ENCODE data around the genes RSBN1, BCL2L15, DENND2C and CASQ2.

GRCh38 chr1:113457710-113458248 lies 67.5 kb downstream of the MAGI3 start:
- PRO-cap, result no peak

DNA sequence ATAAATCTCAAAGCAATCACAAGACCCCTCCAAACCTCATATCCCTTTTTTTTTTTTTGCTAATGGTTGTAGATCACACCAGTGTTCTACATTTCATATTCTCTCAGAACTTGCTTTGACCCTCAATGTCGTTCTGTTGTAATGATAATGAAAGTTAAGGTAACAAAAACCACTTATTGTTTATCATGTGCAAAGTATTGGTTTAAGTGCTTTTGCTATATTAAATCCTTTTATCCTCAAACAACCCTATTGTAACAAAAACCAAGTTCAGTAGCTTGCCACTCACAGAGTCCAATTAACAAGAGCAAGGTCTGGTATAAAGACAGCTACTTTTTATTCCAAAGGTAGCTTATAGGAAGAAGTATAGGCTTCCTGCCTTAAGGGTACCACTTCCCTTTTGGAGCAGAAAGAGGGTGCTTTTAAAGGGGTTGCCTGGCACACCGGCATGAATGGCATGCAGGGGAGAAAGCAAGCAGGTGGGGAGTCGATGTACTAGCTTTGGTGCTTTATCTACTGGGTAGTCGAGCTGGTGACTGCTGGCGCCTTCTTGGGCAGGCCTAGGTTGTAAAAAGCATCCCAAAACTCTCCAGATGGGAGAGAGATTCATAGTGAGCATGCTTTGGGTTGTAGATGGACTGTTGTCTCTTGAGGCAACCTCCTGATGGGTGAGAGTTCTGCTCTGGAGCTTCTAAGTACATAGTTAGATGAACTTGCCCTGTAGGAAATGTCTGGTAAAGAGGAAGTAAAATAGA lies 116.2 kb downstream of the MAGI3 start:
- PRO-cap, result no peak

DNA sequence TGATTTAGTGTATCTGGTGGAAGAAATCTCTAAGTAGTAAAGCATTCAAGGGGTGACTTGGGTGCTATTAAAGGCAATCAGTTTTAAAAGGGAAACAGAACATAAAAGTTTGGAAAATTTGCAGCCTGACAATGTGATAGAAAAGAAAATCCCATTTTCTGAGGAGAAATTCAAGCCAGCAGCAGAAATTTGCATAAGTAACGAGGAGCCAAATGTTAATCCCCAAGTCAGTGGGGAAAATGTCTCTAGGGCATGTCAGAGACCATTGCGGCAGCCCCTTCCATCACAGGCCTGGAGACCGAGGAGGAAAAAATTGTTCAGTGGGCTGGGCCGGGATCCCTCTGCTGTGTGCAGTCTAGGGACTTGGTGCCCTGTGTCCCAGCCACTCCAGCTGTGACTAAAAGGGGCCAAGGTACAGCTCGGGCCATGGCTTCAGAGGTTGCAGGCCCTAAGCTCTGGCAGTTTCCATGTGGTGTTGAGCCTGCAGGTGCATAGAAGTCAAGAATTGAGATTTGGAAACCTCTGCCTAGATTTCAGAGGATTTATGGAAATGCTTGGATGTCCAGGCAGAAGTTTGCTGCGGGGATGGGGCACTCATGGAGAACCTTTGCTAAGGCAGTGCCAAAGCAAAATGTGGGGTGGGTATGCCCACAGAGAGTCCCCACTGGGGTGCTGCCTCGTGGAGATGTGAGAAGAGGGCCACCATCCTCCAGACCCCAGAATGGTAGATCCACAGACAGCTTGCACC lies 133.5 kb downstream of the MAGI3 start:
- PRO-cap, result no peak

GRCh38 chr1:113587834-113588505 lies 171.3 kb downstream of the PHTF1 start:
- PRO-cap, result no peak

DNA sequence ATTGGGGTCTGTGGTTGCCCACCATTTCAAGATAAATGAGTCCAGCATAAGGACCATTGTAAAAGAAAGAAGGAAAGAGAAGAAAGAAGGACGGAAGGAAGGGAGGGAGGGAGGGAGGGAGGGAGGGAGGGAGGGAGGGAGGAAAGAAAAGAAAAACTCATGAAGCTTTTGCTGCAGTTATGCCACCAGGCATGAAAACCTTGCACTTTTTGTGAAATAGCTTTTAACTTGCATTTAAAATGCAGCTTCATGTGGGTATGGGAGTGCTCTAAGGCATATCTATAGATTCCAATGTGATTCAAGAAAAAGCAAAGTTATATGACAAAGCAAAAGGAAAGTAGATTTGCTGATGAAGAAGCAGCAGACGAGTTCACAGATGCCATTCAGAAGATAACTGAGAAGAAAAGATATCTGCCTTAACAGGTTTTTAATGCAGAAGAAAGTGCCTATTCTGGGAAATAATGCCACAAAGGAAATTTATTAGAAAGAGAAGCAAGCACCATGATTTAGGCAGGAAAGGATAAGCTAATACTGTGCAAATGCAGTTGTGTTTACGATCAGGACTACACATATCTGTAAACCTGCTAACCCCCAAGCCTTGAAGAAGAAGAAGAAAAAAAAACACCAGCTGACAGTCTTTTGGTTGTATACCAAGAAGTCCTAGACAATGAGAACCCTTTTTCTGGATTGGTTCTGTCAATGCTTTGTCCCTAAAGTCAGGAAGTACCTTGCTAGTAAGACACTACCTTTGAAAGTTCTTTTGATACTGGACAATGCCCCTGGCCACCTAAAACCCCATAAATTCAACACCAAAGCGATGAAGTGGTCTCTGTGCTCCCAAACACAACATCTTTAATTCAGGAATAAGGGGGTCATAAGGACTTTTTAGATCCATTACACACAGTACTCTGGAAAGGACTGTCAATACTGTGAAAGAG lies 68.0 kb downstream of the PHTF1 start:
- PRO-cap, result no peak

DNA sequence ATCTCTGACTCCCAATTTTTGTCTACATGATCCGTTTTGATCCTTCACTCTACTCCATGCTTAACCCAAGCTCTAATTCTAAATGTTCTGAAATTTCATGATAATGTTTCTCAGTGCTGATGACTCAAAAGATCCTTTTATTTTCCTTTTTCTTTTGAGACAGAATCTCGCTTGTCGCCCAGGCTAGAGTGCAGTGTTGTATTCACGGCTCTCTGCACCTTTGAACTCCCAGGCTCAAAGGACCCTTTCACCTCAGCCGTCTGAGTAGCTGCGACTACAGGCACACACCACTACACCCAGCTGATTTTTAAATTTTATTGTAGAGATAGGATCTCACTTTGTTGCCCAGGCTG lies 11.5 kb downstream of the PHTF1 start:
- PRO-cap, result no peak

- PRO-cap, result bidirectional peak, plus-strand start at chr1:113812663, minus-strand start at chr1:113812262
Observed at GRCh38 chr1:113812353-113812788, at the start of gene RSBN1. Gene RSBN1 (minus strand): TSS chr1:113812476.

DNA sequence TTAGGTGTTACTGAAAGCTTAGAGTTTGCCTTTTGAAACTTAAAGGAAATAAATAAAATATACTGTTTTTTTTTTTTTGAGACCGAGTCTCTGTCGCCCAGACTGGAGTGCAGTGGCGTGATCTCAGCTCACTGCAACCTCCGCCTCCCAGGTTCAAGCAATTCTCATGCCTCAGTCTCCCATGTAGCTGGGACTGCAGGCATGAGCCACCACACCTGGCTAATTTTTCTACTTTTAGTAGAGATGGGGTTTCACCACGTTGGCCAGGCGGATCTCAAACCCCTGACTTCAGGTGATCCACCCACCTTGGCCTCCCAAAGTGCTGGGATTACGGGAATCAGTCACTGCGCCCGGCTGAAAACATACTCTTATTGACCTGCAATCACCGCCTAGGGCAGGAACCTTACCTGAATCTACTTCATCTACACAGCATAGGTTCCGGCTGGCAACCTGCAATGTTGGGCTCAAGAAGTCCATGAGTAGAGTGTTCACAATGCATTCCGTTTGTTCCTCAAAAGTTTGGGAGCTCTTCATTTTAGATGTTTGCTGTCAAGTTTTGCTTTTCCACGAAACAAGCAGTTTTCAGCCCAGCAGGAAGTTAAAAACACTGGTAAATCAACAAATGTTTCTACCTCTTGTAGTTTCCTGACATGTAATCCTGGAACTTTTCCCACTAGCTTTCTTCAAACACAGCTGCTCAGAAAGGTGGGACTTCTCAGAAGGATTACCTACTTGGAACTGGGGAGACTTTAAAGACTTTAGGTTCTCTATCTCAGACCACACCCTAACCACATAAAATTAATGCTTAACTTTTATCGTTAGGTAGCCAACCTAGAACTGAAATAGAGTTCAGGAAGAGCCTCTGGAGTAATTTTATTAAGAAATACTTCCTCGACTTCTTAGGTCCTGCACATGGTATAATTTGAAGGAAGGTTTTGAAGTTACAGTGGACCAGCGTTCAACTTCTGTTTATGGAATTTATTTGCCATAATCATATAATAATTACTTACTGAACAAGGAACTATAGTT lies at the start of gene BCL2L15:
Gene BCL2L15, minus strand, starts transcription at position 740 of the 1,029 bp plus-strand sequence.
- PRO-cap, result no peak

- PRO-cap, result no peak
Observed at GRCh38 chr1:113930156-113930814, 1.2 kb downstream of the HIPK1 start.

GRCh38 chr1:114341273-114341784 lies 169.7 kb downstream of the TRIM33 start:
- PRO-cap, result no peak

GRCh38 chr1:114669559-114670346 lies at the start of gene DENND2C:
Gene DENND2C (minus strand): TSS chr1:114670049.
- PRO-cap, result bidirectional peak, plus-strand start at chr1:114670264, minus-strand start at chr1:114670006

DNA sequence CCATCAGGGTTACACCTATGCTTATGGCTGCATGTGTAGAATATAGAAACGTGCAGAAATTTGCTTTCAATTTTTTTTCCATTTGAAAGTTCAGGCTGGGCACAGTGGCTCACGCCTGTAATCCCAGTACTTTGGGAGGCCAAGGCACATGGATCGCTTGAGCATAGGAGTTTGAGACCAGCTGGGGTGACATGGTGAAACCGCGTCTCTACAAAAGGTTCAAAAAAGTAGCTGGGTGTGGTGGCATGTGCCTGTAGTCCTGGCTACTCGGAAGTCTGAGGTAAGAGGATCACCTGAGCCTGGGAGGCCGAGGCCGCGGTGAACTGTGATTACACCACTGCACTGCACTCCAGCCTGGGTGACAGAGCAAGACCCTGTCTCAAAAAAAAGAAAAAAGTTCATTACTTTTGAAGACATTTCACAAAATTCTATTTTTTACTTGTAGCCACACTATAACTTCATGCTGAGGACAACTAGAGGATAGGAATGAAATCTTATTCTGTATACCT lies 2.0 kb upstream of the DENND2C start:
- PRO-cap, result no peak

DNA sequence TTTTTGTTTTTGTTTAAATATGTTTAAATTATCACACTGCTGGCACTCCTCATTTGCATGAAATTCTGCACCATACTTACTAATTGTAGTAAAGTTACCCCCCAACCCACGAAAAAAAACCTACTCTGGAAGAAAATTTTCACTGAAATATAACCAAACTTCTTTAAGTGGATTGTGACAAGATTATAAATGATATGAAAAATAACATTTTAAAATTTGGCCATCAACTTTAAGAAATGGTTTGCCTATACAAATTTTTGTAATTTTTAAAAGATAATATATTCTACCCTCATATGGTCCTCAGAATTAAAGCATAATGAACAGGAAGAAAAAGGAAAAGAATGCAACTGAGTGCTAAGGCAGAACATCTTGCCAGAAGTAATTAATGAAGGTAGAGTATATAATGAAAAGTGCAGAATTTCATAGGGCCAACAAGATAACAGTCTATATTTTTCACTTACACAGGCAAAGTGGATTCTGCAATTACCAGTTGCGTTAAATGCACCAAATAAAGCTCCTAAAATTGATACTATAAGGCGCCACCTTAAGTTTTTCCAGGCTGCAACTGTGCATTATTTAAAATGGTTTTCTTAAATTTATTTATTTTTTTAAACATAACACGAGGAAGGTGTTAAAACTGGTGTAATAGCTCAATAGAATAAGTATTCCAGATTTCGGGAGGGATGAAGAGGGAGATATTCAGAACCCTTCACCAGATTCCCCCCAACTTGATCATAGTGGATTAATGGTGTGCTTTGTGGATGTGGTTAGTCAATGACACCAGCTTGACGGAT lies 1.0 kb upstream of the NRAS start:
- PRO-cap, result no peak

DNA sequence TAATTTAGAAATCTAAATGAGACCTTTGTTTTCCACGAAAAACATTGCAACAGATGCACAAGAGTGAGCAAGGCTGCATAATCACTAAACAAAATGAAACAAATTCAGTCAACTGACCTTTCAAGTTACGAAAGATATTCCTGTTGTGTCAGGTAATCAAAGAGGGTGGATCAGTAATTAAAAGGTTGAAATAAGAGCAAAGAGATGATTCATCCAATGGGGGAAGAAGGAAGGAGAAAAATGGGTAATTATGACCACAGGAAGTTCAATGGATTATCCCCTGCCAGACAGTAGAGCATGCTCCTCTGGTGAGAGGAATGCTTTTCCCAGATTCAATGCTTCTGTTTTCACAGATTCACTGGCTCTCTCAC lies 660 bp upstream of the CSDE1 start:
- PRO-cap, result no peak

DNA sequence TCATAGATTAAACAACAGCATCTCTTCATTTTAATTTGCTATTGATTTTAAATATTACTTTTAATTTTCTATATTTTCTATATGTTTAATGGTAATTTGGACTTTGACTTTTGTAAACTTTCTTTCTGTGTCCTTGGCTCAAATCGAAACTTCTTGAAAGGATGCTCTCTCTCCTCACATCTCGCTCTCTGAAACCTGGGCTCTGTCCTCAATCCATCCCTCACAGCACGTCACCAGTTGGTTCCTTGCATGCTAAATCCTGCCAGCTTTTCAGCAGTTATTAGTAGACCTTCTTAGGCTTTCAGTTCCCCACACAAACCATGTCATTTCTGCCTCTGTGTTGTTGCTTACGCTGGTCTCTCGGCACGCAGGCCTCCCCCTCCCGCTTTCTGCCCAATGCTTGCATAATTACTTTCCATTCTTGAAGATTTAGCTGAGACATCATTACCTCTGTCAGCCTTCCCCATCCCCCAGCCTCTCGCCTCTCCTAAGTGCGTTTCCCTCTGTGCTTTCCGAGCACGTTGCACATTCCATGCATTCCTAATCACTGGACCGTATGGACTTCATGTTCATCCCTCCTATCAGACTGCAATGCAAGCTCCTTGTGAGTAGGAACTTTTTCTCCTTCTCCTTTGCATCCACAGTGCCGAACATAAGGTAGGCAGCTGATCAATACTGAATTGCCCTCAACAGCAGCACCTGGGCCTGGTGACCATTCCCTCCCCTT lies 26.7 kb downstream of the TSHB start:
- PRO-cap, result no peak

- PRO-cap, result no peak
Observed at GRCh38 chr1:115089835-115090572, 701 bp upstream of the TSPAN2 start.

DNA sequence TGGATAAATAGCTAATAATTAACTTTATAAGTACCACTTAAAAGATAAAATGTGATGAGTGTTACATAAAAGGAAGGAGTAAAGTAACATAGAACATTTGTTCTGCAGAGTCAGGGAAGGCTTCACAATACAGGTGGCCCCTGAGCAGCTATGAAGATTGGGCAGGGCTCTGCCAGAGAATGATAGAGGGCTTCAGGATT lies 108.9 kb downstream of the NGF start:
- PRO-cap, result unidirectional peak, plus-strand start at position 96 of the sequence

- PRO-cap, result no peak
Observed at GRCh38 chr1:115748326-115748784, 20.2 kb downstream of the CASQ2 start.

GRCh38 chr1:115753914-115754459 lies 14.5 kb downstream of the CASQ2 start:
- PRO-cap, result no peak

DNA sequence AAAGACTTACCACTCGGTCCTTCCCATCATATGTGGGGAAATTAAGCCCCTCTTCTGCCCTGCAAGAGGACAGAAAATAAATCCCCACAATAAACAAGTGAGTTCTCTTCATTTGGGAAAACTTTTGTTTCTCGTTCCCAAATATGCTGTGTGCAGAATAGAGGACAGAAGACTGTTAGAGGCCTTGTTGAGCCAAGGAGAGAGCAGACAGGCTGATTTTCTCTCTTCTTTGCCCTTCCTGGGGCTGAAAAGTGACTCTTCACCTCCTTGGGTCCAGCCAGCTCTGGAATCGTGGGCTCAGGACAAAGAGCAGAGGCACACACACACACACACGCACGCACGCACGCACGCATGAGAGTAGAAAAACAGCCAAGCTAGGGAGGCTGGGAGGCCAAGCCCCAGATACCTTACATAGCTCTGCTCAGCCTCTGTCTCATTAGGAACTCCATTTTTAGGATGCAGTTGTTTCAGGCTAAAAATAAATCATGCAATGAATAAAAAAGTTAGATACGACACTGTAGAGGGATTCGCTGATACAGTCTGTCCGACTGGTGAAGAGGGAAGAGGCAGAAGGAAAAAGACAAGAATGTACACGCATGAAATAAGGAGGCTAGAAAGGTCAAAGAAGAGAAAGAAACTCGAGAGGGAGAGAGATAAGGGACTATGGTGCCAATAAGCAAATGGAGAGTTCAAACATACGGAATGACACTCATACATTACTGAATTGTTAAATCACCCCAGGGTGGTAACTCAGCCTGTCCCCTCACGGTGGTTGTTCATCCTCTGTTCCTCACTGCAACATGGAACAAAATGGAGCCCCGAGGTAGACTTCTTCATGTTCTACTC lies at the start of gene CASQ2:
Gene CASQ2, minus strand, starts transcription at position 285 of the 846 bp plus-strand sequence.
- PRO-cap, result no peak

All from Metastatic Pancreatic Carcinoma in the Ovary (tissue), 1 donor.